CD14-positive monocyte (primary cell): ENCODE data around the gene UGT8.

- CAGE, long polyA plus RNA = no peak
Measured at GRCh38 chr4:112956306-112956623, 93.2 kb upstream of the ANK2 start.

- CAGE, long polyA plus RNA = no peak
Measured at GRCh38 chr4:113052484-113053401, 3.3 kb downstream of the ANK2 start.

DNA sequence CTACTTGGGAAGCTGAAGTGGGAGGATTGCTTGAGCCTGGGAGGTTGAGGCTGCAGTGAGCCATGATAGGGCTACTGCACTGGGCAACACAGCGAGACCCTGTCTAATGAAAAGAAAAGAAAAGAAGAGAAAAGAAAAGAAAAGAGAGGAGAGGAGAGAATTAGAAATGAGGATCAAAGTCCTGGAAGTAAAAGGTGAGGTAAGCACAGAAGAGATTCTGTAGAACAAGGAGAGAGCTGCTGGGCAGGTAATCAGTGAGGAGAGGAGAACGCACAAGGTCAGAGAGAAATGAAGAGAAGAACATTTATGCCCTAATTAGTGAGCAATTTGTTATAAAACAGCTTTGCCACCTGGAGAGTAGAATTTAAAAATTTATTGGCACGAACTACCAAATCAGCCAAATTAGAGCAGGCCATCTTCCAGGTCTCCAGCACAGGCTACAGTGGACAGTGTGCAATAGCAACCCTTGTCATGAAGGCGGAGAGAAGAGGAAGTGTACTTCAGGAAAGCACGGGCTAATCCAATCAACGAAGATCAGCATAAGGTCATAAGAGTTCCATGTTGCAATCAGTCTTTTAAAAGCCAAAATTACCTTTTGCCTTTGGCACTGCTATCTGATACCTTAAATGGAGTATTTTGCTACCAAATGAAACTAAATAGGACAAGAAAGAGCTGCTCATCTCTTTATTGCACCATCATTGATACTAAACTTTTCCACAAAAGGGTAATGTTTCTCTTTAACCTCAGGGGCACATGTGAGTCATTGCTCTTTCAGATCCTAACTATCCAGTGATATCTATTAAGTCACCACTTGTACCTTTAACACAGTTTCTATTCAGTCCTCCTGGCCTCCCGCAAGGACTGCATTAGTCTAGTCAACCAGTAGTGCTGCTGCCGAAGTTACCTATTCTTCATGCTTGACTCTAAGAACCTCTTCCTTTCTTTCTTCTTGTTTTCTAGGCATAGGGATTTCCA is 19.8 kb downstream of the ANK2 start:
- CAGE, long polyA plus RNA = no peak

DNA sequence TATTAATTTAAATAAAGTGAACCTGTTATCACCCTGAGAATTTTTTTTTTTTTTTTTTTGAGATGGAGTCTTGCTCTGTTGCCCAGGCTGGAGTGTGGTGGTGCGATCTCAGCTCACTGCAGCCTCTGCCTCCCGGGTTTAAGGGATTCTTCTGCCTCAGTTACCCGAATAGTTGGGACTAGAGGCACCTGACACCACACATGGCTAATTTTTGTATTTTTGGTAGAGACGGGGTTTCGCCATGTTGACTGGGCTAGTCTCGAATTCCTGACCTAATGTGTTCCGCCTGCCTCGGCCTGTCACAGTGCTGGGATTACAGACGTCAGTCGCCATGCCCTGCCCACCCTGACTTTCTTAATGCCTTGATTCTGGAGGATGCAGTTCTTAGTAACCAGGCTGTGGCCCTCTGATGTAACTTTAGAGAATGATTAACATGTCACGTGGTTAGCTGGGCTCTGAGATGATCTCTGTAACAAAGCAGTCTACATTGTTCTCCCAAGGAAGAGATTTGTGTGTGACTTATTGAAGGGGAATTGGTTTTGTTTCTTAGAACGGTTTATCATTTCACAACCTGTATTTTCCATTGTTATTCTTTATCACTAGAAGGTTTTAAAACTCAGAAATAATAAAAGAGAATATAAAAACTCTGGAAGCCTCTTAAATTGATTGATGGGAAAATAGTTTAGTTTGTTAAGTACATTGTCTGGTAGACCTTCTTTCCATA is 30.6 kb downstream of the ANK2 start:
- CAGE, long polyA plus RNA = no peak

DNA sequence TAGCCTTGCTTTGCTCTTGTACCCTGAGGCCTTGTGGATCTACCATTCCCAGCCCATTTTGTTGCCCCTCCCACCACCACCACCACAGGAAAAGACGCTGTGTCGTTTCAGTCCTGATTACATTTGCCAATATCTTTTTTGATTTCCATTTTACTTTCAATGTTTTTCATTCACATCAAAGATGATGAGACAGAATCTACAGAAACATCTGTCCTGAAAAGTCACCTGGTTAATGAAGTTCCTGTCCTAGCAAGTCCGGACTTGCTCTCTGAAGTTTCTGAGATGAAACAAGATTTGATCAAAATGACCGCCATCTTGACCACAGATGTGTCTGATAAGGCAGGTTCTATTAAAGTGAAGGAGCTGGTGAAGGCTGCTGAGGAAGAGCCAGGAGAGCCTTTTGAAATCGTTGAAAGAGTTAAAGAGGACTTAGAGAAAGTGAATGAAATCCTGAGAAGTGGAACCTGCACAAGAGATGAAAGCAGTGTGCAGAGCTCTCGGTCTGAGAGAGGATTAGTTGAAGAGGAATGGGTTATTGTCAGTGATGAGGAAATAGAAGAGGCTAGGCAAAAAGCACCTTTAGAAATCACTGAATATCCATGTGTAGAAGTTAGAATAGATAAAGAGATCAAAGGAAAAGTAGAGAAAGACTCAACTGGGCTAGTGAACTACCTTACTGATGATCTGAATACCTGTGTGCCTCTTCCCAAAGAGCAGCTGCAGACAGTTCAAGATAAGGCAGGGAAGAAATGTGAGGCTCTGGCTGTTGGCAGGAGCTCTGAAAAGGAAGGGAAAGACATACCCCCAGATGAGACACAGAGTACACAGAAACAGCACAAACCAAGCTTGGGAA is 303.6 kb downstream of the ANK2 start:
- CAGE, long polyA plus RNA = no peak

DNA sequence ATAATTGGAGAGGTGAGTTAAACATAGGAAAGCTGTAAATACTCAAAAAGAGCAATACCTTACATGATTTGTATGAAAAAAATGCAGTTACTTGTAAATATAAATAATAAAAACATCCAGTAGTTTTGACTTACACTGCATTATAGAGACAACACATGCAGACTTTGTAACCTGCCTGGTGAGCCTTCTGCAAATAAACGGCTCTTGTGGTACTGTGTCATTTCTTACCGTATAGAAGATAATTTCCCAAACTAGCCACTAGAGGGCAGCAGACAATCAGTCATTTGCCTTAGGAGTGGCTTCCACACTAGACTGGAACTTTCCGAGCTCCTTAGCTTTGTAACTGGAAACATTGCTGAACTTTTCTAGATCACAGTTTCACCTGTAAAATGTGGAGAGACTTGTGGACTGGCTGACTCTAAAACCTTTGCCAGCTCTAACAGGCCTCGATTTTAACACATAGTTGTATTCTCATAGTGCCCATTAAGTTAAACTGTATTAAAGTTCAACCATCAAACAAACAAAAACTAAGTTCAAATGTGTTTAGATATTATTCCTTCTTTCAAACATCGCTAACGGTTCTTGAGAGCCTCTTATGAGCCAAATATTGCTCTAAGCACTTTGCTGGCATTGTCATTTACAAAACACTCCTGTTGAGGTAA is 345.3 kb downstream of the ANK2 start:
- CAGE, long polyA plus RNA = no peak

GRCh38 chr4:113434124-113434640 is 327.4 kb downstream of the CAMK2D start:
- CAGE, long polyA plus RNA = no peak

DNA sequence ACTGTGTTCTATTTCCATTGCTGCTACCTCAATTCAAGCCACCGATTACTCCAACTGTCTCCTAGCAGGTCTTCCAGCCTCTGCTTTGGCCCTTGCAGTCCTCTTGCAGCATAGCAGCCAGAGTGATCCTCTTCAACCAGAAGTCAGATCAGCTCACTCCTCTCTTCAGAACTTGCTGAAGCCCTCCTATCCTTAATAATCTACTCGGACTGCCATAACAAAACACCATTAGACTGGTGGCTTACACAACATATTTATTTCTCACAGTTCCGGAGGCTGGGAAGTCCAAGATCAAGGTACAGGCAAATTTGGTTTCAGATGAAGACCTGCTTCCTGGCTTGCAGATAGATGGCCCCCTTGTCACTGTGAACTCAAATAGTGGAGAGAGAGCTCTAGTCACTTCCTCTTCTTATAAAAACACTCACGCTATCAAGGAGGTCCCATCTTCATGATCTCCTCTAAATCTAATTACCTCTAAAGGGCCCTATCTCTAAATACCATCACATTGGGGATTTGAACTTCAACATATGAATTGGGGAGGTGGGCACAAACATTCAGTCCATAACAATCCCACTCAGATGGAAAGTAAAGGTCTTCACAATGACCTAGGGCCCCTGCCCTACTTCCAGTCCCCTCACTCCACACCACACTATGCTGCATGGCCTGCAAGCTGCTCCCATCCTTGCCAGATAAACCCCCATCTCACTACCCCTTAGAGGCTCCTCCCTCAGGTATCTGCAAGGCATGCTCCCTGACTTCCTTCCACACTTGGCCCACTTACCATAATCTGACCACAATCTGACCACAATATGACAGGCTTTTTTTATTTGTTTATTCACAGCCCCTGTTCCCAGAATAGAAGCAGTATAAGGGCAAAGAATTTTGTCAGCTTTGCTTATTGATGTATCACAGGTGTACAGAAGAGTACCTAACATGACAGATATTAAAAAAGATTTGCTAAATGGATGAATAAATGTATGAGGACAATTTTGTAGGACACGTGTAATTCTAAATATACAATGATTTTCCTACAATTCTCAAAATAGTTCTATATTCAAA is 124.9 kb downstream of the CAMK2D start:
- CAGE, long polyA plus RNA = no peak

DNA sequence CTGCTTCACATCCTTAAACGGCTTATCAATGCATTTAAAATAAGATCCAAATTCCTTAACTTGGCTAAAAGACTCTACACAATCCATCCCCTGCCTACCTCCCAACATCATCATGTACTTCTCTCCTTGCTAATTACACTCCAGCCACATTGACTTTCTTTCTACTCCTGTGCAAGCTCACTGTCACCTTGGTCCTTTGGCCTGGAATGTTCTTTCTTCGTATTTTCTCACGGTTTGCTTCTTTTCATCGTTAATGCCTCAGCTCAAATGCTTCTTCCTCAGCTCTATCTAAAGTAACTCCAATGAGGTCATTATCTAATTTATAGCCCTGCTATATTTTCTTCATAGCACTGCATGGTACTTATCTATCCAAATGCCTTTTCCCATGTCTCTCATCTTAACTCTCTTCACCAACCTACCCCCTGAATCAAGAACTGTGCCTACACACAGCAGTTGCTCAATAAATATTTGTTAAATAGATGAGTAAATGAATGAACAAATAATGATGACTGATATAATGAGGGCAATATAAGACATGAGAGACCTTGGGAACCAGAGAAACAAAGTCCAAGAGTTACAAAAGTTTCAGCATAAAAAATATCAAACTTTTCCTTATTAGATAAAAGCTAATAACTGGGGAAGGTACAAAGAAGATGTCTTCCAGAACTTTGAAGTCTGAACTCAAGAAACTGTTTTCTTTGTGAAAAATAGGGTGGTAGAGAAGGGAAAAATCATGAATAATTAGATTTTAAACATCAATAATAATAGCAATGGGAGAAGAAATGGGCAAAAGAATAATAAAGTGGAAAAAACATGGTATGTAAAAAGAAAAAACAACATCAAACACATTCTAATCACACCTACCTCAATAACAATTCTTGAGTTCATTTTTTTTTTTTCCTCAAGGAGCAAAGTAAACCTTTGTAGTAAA is 19.6 kb downstream of the CAMK2D start:
- CAGE, long polyA plus RNA = no peak

DNA sequence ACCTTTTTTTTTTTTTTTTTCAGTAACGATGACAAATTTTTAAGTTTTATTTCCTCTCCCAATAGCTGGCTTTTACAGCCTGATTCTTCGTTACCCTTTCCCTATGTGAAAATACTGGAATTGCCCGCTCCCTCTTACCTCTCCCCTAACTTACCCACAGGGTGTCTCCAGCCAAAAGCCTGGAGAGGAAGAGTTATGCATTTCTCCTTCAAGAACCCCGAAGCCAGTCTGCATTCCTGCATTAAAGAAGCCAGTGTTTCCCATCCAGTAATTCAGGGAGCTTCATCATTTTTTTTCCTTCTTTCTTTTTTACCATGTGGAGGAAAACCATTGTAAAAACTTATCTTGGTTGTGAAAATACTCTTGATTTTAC is 749 bp upstream of the ARSJ start:
- CAGE, long polyA plus RNA = no peak

DNA sequence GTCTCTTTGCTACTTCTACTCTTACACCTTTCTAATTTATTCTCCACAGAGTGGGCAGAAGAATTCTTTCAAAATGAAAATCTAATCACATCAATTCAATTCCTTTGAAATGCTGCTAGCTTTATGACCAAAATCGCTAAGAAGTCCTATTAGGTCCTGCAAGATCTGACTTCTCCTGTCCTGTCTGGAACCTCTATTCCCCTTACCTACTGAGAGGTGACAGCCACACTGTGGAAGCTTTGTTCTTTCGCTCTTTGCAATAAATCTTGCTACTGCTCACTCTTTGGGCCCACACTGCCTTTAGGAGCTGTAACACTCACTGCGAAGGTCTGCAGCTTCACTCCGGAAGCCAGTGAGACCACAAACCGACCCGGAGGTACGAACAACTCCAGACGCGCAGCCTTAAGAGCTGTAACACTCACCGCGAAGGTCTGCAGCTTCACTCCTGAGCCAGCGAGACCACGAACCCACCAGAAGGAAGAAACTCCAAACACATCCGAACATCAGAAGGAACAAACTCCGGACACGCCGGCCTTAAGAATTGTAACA is 25.0 kb upstream of the ARSJ start:
- CAGE, long polyA plus RNA = no peak

DNA sequence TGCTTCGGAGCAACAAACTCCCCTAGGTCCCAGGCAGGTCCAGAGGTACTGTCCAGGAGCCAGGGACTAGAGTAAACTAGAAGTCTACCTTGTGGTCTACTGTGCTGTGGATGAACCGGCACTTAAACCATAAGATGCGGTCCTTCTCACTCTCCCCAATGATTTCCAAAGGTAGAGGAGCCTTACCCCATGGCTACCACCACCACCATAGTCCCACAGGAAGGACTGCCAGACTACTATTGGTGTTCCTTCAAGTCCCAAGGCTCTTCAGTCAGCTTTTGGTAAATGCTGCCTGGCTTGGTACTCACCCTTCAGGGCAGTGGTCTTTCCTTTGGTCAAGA is 220.8 kb upstream of the ARSJ start:
- CAGE, long polyA plus RNA = no peak

DNA sequence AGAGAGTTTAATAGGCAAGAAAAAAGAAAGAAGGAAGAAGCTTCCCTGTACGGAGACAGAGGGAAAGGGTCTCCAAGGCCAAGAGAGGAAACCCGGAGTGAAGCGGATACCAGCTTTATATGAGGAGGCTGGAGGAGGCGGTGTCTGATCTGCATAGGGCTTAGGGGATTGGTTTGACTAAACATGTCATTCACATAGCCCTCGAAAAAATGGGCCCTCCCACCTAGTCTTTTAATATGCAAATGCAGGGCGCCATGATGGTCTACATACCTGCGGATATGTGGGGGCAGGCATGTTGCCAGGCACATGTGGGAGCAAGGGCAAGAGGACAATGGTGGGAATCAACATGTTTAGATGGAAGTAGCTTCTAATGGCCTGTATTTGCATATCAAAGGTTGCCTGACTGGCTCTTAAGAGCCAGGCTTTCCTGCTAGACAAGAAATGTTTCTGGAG is 103.1 kb upstream of the UGT8 start:
- CAGE, long polyA plus RNA = no peak

- CAGE, long polyA plus RNA = no peak
Measured at GRCh38 chr4:114598220-114599218, at the start of gene UGT8. Gene UGT8, plus strand, starts transcription at chr4:114598807.

DNA sequence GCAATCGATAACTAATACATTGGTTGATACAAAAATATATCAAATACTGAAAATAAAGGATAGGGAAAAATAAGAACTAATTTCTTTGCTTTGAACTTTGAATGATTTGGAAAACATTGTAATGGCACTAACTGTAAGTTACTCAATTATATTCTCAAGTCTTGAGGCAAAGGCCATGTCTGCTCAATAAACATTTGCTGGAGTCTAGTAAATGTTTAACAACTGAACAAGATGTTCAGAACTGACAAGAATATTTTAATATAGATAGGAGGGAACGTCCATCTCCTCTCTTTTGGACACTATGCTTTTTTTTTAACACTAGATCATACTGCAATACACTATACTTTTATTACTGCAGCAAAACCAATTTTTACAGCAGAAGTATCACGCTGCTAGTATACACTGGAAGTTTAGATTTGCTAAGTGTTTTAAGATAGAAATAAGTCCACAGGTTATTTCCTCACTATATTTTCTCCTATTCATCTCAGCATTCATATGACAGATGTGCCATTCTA is 76.2 kb downstream of the PRSS12 start:
- CAGE, long polyA plus RNA = no peak

DNA sequence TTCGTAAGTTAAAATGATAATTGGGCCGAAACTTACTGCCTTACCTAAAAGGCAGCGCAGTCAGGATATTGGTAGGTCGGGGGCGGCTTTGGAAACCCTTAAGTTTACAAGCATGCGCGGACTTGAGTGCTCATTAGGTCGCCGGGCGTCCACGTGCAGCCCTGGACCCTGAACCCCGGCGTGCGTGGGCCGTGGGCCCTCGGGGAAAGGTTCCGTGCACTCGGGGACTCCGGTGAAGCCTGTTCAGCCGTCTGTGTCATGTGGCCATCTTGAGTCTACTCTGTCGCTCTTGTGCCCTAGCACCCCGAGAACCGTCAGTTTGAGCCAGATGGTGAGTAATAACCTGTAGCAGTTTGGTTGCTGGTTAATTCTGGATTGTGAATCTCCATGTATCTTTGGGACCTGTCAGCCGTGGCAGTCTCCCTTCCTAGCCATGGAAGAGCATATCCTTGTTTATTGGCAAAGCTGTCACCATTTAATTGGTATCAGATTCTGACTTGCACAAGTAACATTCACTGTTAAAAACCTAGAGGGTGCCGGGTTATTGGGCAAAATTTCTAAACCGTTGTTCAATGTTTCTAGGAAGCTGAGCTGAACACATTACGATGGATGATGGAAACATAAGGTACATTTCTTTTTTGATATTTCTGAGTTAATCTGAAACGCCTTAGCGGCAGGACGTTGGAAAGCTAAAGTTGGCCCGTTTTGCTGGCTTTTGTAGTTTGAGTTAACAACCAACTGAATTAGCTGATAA is 73.8 kb downstream of the PRSS12 start:
- CAGE, long polyA plus RNA = no peak

GRCh38 chr4:118746531-118747113 is 61.4 kb downstream of the METTL14 start:
- CAGE, long polyA plus RNA = no peak

GRCh38 chr4:118826973-118827569 is 8.9 kb downstream of the SEC24D start:
- CAGE, long polyA plus RNA = no peak

DNA sequence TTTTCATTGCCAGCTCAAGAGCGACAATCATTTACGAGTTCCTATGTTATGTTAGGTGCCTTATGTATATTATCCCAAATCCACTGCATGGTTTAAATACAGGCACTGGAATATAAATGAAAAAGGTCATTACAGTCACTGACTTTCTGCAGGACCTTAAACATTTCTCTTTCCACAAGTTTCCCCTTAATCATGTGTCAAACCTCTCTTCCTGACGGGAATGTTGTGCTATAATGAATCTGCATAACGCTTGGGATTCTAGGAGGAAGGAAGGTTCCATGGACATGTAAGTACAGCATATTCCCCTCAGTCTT is 100.6 kb upstream of the MYOZ2 start:
- CAGE, long polyA plus RNA = no peak

DNA sequence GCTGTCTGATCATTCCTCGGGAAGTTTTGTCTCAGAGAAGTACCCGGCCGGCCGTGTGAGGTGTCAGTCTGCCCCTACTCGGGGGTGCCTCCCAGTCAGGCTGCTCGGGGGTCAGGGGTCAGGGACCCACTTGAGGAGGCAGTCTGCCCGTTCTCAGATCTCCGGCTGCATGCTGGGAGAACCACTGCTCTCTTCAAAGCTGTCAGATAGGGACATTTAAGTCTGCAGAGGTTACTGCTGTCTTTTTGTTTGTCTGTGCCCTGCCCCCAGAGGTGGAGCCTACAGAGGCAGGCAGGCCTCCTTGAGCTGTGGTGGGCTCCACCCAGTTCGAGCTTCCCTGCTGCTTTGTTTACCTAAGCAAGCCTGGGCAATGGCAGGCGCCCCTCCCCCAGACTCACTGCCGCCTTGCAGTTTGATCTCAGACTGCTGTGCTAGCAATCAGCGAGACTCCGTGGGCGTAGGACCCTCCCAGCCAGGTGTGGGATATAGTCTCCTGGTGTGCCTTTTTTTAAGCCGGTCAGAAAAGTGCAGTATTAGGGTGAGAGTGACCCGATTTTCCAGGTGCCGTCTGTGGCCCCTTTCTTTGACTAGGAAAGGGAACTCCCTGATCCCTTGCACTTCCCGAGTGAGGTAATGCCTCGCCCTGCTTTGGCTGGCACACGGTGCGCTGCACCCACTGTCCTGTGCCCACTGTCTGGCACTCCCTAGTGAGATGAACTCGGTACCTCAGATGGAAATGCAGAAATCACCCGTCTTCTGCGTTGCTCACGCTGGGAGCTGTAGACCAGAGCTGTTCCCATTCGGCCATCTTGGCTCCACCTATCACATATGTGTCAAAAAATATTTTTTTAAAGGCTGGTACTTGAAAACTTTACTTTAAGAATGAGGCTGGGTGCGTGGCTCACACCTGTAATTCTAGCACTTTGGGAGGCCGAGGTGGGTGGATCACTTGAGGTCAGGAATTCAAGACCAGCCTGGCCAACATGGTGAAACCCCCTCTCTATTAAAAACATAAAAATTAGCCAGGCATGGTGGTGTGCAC is 68.1 kb upstream of the MYOZ2 start:
- CAGE, long polyA plus RNA = no peak